Brain (tissue), 1 donor: Measurements from ENCODE around the genes QSOX1 and MR1.

GRCh38 chr1:178599465-178599972, 86.6 kb downstream of the TEX35 start:
- RRBS = no CpG with 5 or more reads among the region's 3 CpGs

GRCh38 chr1:178937440-178938267, 66.8 kb upstream of the ANGPTL1 start:
- RRBS = no CpG with 5 or more reads among the region's 9 CpGs

DNA sequence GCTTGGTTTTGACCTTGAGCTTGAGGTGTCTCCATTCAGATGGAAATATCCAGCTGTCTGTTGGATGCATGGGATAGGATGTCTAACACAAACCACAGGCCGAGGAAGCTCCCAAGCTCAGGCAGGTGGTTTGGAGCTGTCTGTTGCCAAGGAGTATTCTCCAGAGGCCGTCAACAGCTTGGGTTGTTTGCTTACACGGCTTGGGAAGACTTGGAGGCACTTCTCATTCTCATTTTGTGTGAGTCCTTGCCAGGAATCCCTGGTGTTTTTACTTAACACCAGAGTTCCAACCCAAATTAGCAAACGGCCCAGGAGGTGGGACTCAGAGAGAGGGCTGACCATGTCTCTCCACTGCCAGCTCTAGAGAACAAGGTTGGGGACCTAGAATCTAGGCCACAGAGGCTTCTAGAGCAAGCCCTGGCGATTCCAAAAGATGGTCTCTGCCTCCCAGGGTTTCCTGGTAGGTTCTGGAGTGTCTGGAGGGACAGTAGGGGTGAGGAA, 72.7 kb upstream of the FAM20B start:
- RRBS = no CpG with 5 or more reads among the region's 5 CpGs

DNA sequence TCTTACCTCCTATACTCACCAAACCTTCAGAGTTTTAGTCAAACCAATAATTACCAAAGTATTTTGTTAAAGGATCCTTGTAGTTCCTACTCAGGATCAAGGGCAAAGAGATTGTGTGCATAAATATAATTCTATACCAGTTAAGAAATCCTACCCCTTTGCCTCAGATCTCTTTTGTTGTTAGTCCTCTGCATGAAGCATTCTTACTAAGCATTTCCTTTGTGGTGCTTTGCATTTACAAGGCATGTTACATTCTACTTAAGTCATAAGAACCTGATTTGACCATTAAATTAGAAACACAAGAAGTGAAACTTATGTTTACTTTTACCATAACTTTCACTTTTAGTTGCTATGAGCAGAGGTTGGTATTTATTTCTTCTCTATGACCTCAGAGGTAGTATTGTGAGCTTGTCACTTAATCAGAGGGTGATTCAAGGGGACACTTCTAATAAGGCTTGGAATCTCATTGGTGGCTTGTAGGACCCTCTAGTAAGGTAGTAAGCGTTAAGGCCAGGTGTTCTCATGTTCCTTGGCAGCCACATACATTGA, 9.0 kb downstream of the FAM20B start:
- RRBS = no CpG with 5 or more reads among the region's 1 CpG

GRCh38 chr1:179087335-179088065, 5.6 kb downstream of the TOR3A start:
- RRBS = 56% methylated on average over 6 of the region's 15 CpGs

- RRBS = no CpG with 5 or more reads among the region's 10 CpGs
These were observed 44.5 kb downstream of the TOR3A start for GRCh38 chr1:179126201-179126875.

GRCh38 chr1:179586070-179587056, 5.3 kb upstream of the TDRD5 start:
- RRBS = 23% methylated on average over 10 of the region's 69 CpGs

GRCh38 chr1:179709675-179710423, 33.2 kb upstream of the FAM163A start:
- RRBS = no CpG with 5 or more reads among the region's 5 CpGs

DNA sequence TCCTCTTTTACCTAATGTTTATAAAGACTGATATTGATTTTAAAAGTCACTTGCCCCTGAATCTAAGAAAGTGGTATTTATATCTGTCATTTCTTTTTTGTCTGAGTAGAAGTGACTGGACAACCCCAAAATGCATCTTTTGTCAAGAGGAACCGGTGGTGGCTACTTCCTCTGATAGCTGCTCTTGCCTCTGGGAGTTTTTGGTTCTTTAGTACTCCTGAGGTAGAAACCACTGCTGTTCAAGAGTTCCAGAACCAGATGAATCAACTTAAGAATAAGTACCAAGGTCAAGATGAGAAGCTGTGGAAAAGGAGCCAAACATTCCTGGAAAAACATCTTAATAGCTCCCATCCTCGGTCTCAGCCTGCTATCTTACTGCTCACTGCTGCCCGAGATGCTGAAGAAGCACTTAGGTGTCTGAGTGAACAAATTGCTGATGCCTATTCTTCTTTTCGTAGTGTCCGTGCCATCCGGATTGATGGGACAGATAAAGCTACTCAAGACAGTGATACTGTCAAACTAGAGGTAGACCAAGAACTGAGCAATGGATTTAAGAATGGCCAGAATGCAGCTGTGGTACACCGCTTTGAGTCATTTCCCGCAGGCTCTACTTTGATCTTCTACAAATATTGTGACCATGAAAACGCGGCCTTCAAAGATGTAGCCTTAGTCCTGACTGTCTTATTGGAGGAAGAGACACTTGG, 35.4 kb downstream of the TOR1AIP1 start:
- RRBS = no CpG with 5 or more reads among the region's 10 CpGs

GRCh38 chr1:179996335-179997194, 42.0 kb downstream of the CEP350 start:
- RRBS = no CpG with 5 or more reads among the region's 13 CpGs

DNA sequence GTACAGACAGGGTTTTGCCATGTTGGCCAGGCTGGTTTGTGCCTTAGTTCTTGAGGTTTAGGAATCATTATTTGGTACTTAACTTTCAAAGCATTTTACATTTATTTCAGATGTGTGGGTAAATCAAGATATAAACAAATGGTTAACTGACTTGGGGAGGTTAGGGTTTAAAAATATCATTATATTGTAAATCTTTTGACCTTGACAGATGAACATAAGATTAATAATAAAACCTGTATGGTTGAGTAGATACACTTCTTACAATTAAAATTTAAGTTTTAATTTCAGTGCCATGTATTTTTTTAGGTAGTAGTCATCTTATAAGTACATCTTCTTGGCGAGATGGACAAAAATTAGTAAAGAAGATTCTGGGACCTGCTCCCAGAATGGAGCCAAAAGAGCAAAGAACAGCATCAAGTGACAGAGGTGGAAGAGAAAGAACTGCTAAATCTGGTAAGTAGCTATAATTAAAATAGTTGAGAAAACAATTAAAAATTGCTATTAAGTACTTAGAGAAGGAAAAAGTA, 57.1 kb downstream of the CEP350 start:
- RRBS = no CpG with 5 or more reads among the region's 1 CpG

DNA sequence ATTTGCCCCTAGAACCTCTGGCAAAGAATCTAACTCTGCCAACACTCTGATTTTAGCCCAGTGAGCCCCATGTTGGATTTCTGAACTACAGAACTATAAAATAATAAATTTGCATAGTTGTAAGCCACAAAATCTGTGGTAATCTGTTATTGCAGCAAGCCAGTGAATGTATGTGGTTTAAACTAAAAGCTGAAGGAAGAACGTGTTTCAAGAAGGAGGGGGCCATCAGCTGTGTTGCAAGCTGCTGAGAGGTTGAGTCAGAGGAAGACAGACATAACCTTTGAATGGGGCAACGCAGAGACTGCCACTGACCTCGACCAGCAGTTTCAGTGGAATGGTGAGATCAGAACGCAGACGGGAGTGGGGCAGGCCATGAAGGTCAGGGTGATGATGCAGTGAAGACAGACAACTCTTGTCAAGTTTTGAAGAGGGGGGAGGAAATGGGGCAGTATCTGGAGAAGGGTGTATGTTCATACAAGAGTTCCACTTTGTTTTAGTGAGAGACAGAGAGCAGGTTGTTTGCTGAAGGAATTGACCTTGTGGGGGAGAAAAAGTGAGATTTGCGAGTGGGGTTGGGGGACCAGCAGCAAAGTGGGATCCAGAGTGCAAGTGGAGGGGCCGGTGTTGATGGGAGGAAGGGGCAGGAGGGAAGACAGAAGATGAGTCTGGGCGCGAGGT, 23.1 kb upstream of the QSOX1 start:
- RRBS = no CpG with 5 or more reads among the region's 9 CpGs

- RRBS = under 1% methylated on average over 42 of the region's 115 CpGs
These were observed at the start of gene QSOX1 for GRCh38 chr1:180154017-180155237. QSOX1 (plus strand) TSS chr1:180154869.

- RRBS = no CpG with 5 or more reads among the region's 2 CpGs
These were observed 2.2 kb downstream of the QSOX1 start for GRCh38 chr1:180156885-180157328.

DNA sequence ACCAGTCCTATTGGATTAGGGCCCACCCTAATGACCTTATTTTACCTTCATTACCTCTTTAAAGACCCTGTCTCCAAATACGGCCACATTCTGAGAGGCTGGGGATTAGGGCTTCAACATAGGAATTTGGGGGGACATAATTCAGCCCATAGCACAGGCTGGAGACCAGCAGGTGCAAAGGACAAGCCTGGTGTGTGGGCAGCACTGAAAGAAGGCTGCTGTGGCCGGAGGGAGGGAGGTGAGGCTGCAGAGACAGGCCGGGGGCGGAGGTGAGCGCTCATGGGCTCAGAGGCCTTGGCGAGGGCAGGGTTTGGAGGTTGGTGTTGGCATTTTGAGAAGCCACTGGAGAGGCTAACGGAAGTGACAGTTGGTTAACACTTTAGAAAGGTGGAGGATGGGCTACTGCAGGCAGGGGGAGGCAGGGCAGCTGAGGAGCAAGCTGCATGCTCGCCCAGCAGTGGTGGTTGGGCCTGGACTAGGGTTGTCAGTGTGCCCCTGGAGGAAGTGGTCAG, 37.4 kb downstream of the QSOX1 start:
- RRBS = no CpG with 5 or more reads among the region's 8 CpGs

- RRBS = 34% methylated on average over 5 of the region's 12 CpGs
These were observed 16.6 kb upstream of the LHX4 start for GRCh38 chr1:180213348-180213947.

GRCh38 chr1:180842833-180843444, 69.8 kb upstream of the KIAA1614 start:
- RRBS = no CpG with 5 or more reads among the region's 4 CpGs

DNA sequence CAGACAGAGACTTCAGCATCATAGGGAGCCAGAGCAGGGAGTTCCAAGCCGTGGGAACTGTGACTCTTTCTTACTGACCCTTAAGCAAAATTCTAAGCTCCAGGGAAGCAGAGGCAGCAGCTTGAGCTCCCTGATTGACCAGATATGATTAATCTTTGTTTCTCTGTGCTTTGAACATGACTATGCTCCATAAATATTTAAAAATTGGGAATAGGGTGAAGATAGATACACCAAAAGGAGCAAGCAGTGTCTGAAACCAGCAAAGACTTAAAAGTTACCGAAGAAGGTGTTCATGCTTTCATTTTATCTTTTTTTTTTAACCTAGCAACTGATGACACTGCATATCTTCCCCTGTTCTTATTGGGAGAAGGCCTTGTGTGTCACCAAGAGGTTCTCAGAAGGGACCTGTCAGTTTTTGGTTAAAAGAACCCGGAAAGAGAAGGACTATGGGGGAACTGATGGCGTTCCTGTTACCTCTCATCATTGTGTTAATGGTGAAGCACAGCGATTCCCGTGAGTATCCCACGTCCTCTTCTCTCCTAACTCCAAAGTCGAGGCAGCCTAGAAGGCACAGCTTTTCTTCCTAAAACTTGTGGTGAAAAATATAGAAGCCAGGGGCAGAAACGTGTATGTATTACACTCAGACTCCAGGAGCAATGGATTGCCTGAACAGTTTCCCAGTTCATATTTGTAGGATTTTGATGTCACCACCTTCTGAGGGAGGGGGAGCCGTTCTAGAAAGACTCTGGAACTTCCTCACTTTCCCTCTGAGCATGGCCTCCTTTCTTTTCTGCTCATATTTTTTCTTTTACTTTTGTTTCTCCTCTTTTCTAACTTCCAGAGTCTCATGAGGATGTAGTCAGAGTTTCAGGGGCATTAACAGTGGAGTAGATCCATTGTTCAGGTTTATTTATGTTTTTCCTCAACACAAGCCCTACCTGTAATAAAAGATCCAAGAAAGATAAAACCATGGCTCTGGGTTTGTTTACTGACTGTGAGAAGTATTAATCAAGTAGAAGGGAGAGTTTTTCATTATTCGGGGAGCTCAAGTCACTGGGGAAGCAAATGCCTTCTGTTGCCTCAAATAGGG, at the start of gene MR1:
Gene MR1, plus strand, starts transcription at position 422 of the 1,090 bp plus-strand sequence.
- RRBS = no CpG with 5 or more reads among the region's 11 CpGs

DNA sequence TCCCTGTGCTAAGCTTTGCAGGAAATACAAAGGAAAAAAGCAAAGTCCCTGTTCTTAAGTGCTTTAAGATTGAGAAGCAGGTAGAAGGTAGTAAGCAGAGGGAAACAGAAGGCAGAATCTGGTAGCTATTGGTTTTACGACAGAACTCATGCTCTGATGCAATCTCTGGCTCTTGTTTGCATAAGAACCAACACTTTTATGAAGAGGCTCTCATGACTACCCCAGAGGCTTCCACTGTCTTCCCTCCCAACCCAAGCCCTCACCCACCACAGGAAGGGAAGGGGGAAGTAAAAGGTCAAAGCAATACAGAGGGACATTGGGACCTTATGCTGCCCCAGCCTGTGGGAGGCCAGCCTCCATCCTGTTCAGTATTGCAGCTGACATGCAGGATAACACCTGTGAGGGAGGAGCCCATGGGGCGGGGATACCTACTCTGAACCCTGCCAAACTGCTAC, 9.2 kb downstream of the MR1 start:
- RRBS = no CpG with 5 or more reads among the region's 2 CpGs

- RRBS = no CpG with 5 or more reads among the region's 20 CpGs
These were observed 12.7 kb downstream of the MR1 start for GRCh38 chr1:181046337-181046995.